ENCODE results near the gene MBD3.

DNA sequence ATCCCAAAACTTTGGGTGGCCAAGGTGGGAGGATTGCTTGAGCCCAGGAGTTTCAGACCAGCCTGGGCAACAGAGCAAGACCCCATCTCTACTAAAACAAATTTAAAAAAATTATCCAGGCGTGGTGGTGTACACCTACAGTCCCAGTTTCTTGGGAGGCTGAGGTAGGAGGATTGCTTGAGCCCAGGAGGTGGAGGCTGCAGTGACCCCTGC, 1.3 kb downstream of the CIRBP start:
- RRBS, result no CpG with 5 or more reads among the region's 1 CpG

DNA sequence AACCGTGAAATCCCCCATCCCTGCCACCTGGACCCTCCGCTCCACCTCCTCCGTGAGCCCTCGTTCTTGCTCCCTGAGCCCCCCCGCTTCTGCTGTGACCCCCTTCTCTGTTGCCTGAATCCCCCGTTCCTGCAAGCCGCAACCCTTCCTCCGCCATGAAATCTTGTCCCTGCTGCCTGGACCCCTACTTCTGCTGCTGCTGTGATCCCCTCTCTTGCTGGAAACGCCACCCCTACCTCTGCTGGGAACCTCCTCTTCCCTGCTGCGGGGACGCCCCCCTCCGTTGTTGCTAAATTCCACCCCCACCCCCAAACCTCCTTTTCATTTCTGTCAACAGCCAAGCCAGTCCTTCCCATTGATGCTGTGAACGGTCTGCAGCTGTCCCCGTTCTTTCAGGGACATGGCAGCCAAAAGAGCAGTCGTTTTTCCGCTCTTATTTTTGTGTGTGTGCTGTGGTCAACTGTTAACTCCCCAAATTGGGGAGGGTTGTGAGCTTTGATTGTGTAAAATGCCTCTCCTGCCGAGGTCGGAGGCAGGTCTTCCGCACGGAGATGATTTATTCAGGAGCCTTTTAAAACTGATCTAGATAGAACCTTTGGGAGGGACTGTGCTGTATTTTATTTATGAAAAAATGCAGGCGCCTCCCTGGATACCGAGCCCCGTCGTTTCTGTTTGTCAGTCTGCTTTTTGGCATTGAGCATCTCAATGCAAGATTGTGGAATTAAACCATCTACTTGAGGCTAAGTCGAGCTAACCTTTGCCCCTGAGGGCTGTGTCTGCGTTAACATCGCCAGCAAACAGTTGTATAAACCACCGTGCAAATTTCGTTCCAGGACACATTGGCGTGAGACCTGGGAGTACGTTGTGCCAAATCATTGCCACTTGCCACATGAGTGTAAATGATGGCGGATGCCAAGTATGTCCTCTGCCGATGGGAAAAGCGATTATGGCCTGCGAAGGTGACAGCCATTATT, 1.0 kb downstream of the PWWP3A start:
- RRBS, result no CpG with 5 or more reads among the region's 35 CpGs

GRCh38 chr19:1360453-1361571, 6.1 kb downstream of the PWWP3A start:
- RRBS, result 98% methylated on average over 5 of the region's 45 CpGs

DNA sequence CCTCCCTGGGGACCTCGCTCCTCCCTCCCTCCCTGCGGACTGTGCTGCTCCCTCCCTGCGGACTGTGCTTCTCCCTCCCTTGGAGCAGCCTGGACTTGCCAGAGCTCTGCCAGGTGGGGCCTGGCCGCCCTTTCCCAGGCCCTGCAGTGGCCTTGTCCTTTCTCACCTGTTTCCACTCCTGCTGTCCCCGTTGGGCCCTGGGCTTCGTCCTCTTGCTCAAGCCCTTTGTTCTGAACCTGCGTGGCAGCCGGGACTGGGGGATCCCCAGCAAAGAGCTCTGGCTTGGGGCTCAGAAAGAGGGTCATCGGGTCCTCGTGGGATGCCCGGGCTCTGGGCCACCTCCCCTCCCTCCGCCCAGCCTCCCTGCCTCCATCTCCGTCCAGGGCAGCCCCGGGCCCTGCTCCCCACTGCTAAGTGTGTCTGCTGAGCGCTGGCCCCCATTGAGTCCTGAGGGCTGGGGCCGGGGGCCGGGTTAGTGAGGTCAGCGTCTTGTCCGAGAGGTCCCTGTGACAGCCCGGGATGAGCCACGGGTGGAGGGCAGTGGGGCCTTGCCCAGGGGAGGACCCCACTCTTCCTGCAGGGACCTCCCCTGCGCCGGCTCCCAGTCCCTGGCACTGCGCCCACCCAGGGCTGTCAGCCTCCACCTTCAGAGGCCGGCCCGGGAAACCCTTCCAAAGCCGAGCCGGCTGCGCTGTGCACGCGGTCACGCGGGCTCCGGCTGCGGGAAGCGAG, 6.5 kb downstream of the GAMT start:
- RRBS, result 75% methylated on average over 17 of the region's 36 CpGs

GRCh38 chr19:1424632-1424916, 13.6 kb upstream of the RPS15 start:
- RRBS, result 99% methylated on average over 7 of the region's 20 CpGs

DNA sequence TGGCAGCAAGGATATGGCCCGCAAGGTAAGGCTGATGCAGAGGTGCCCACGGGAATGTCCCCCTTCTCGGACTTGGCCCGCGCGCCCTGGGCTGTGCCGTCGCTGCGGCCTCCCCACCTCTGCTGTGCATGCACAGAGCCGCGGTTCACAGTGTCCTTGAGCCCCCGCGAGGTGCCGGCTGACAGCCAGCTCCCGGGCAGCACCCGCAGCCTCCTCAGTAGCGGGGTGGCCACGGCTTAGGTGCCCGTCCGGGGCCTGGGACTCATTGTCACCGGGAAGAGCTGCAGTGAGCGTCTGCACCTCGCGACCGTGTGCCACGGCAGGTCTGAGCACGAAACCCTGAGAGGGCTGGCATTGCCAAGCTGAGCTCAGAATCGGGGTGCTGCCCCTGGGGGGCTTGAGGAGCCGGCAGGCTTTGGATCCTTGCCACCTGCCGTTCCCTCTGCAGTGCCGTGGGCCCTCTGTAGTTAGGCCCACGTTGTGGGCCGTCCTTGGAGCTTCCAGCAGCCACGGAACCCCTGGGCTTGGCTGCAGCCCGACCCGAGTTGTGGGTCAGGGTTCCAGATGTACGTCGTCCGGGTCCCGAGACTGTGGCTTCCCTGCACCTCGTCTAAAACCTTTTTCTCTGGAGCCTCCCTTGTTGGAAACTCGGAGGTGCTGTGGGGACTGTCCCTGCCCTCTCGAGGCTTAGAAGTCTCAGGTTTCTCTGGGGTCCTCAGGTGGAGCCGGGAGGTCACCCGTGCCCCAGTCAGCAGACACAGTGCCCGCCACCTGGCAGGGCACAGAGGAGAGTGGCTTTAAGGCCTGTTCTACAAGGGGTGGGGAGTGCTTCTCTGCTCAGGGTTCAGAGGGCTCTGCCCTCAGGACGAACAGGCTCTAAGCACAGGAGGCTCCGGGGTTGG, 9.0 kb upstream of the RPS15 start:
- RRBS, result 97% methylated on average over 6 of the region's 48 CpGs

- RRBS, result 78% methylated on average over 14 of the region's 34 CpGs
These were observed 5.9 kb downstream of the C19orf25 start for GRCh38 chr19:1472797-1473781.

- RRBS, result 23% methylated on average over 2 of the region's 31 CpGs
These were observed 9.3 kb downstream of the ADAMTSL5 start for GRCh38 chr19:1503405-1503946.

- RRBS, result 3% methylated on average over 18 of the region's 46 CpGs
These were observed 764 bp downstream of the MEX3D start for GRCh38 chr19:1567398-1567723.

DNA sequence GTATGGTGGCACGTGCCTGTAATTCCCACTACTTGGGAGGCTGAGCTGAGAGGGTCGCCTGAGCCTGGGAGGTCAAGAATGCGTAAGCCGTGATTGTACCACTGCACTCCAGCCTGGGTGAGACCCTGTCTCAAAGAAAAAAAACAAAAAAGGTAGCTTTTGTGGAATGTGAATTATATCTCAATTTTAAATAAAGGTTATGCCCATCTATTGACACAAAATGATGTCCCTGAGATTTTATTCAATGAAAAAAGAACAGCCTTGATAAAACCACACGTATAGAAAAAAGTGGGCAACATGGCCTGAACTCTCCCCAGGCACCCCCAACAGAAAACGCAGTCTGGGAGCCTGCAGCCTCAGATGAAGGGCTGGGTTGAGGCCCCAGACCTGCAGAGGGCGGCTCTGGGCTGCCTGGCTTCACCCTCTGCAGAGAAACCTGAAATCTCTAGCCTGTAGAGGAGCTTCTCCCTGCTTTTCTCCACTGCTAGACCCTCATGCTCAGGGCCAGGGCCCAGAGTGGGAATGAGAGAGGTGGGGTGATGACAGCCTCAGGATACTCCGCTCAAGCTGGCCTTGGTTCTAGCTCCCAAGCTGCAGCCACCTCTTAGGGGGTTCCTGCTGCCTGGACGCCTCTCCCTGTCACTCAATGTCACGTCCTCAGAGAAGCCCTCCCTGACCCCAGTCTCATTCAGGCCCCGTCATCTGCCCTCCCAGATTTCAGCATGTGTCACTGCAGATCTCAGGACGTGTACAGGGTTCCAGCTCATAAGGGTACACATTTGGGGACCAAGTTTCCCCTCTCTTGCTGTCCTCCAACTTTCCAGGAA, 2.0 kb downstream of the MBD3 start:
- RRBS, result no CpG with 5 or more reads among the region's 12 CpGs

- RRBS, result 2% methylated on average over 19 of the region's 95 CpGs
These were observed at the start of gene MBD3 for GRCh38 chr19:1592586-1593488. Gene MBD3 (minus strand): TSS chr19:1592865.

GRCh38 chr19:1610271-1610950, 5.1 kb upstream of the UQCR11 start:
- RRBS, result no CpG with 5 or more reads among the region's 13 CpGs

DNA sequence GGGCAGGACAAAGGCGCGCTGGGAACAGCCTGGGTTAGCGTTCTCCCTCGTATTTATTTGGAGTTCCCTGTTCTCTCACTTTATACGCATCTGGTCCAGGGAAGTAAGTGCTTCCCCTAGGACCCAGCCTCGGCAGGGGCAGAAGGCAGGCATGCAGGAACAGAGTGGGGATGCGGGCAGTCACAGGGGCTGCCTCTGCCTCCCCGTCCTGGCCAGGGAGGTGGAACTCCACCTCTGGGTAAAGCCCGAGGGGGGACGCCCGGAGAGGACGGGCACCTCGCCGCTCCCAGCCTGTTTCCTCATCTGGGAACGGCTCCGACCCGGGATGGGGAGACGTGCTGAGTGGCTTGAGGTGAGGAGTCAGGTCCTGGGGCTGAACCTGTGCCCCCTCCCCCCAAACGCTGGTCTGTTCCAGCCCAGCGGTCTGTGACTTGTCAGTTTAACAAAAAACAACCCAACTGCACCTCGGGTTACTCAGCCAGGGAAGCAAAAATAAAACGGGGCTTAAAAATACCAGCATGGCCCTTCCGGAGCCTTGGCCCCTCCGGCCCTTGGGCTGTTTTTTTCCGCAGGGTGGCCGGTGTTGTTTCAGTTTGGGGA, 4.2 kb downstream of the TCF3 start:
- RRBS, result 98% methylated on average over 7 of the region's 26 CpGs

GRCh38 chr19:1766675-1767097, 13.4 kb downstream of the ONECUT3 start:
- RRBS, result no CpG with 5 or more reads among the region's 11 CpGs

DNA sequence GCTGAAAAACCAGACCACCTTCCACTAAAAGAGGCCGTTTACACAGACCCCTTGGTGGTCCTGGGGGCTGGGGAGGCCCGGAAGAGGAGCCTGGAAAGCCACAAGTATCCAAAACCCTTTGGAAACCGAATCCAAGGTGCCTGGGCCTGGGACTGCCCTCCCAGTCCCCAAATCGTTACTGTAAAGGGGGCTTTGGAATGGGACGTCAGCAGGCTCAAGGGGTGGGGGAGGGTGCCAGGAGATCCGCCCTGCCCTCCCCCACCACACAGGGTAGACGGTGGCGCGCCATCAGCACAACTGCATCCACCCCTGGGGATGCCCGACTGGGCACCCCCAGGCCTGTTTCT, 2.7 kb downstream of the KLF16 start:
- RRBS, result 96% methylated on average over 1 of the region's 10 CpGs

GRCh38 chr19:1884678-1885398, 458 bp downstream of the ABHD17A start:
- RRBS, result 2% methylated on average over 9 of the region's 64 CpGs

- RRBS, result 100% methylated on average over 2 of the region's 9 CpGs
These were observed 12.0 kb downstream of the MKNK2 start for GRCh38 chr19:2039148-2039417.

- RRBS, result no CpG with 5 or more reads among the region's 20 CpGs
These were observed 2.8 kb downstream of the MKNK2 start for GRCh38 chr19:2048010-2048927.

DNA sequence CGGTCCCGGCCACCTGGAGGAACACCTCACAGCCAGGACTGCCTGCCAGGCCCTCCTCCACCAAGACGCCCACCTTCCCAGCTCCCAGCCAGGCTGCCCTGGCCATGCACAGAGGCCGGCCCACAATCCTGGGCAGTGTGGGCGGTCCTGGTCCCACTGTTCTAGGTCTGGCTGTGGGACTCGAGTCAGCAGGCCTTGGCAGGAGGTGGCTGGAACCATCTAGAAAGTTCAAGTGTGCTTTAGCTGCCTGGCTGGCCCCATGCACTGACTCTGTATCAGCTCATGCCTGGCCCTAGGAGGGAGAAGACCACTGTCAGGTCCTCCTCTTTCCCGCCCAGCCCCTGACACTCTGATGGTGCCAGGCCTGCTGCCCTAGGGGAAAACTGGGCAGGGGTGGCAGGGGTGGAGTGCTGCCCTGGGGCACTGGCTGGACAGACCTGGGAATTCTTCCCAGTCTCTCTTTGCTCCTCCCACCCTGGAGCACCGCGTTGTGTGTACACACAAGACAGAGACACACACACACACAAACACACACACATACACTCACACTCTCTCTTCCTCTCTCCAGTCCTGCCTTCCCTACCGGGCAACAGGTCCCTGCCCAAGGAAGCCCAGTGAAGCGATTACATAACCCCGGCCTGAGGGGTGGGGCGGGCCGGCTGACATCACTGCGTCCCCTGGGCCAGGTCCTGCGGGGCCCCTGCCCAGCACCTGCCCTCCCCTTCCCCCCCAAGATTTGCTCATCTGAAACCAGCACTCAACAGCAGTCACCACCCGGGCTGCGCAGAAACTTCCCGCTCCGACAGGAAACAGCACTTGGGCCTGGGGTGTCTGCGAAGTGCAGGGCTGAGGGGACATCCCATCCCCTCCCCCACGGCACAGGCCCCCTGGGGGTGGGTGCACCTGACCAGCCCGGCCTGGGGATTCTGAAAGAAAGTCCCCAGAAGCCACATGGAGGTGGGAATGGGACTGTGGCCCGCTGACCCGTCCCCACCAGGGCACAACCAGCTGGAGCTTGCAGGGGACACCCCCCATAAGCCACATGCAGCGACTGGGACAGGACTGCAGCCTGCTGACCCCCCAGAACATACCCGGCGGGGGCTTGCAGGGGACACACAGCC, 1.3 kb downstream of the MKNK2 start:
- RRBS, result 14% methylated on average over 5 of the region's 28 CpGs

DNA sequence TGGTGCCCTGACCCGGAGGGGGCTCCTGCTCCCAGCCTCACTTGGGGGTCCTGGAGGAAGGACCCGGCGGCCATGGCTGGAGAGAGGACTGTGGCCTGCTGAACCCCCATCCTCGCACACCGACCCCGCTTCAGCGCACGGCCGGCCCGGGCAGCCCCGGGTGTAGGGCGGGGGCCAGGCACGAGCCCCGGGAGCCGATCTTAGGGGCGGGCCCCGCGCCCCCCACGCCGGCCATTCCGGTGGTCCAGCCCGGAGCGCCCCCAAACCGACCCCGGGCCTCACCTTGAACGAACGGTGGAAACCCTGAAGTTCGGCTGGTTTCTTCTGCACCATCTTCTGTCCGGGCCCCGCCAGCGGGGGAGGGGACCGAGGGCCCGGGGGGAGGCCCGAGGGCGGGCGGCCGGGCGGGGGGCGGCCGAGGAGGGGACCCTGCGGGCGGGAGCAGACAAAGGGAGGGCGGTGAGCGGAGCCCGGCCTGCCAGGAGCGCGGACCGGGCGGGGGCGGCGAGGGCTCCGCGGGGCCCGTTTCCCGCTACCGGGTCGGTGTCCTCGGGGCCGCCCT, 444 bp downstream of the MKNK2 start:
- RRBS, result 3% methylated on average over 34 of the region's 59 CpGs

Data from HCT116 (cell line).